Frontal cortex (tissue), 2 donors: ENCODE data around the genes TRH and NUDT16.

DNA sequence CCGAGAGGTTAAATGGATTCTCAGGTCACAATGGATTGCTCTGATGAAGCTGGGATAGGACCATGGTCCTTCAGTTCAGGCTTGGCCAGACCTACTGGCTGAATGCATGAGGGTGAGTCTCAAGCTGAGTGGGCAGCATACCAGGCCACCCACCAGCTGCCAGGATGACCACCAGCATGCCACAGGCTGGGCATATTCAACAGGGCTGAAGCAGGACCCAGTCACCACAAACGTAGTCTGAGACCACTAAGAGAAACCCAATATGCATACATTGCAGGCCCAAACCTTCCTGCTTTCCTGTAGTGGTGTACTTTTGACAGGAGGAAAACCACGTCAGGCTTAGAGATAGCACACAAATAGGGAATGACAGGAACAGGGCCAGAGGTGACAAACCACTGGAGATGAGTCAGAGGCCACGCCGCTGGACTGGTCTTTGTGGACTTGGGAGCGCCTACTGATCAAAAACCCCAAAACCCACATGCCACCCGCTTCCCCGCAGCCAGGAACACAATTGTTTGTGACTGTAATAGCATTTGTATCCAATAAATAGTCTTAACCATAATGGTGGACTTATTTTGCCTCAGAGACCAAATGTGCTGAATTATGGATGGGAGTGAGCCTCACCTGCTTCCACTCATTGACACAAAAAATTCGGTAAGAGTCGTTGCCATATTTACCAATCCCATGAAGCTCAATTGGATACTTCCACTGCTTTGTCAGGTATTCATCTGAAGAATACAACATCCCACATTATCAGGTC is 3.6 kb upstream of the EFCAB12 start:
- RAMPAGE, long total RNA = no peak

DNA sequence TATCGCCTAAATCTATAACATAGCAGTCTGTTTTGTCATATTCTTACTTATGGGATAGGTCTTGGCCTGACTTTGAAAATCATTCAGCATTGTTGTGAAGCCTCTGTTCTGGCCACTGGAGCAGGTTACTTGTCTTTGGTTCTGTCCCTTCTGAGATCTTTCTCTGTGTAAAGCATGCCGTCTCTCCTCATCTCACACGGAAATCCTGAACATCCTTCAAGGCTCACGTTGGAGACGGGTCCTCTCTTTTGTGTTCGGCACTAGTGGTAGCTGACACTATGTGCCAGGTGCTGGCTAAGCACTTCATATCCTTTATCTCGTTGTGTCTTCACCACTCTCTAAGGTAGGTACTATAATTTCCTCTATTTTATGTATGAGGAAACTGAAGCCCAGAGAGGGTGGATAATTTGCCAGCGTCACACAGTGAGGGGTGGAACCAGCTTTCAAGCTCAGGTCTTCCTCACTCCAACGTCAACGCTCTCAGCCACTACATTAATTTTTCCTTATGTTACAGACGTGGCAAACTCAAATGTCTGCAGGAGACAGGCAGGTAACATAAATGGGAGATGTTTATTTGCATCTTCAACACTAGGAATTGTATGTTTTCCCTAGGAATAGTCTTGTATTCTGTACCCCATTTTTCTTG is 1.2 kb downstream of the IFT122 start:
- RAMPAGE, long total RNA = no peak

DNA sequence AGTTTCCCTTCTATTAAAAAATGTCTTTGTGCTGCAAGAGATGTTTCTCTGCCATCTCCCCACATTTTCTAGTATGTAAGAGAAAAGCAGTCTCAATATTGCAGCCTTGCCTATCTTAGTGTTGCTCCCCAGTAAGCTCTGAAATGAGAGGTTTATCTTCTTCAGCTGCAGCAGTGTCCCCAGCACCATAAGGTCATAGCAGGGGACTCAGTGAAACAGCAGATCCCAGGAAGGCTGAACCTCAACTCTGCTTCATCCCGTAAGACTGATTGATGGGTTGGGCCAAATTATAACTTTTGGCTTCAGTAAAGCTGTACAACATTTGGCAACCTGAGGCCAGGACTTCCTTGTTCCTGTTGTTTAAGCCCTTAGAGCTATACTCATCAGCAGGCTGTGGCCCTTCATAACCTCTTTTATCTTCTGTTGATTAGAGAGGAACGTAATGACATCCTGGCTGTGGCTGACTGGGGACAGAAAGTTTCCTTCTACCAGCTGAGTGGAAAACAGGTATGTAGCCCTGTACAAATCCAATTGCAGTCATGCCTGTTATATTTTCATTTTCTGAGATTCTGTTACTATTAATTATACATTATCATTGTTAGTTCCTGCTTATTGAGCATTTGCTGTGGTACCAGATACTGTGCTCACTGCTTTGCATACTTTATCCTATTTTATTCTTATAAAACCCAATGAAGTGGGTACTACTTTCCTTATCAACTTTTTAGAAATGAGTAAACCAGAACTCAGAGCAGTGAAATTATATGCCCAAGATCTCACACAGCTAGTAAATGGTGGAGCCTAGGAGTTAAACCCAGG is 29.1 kb downstream of the IFT122 start:
- RAMPAGE, long total RNA = no peak

DNA sequence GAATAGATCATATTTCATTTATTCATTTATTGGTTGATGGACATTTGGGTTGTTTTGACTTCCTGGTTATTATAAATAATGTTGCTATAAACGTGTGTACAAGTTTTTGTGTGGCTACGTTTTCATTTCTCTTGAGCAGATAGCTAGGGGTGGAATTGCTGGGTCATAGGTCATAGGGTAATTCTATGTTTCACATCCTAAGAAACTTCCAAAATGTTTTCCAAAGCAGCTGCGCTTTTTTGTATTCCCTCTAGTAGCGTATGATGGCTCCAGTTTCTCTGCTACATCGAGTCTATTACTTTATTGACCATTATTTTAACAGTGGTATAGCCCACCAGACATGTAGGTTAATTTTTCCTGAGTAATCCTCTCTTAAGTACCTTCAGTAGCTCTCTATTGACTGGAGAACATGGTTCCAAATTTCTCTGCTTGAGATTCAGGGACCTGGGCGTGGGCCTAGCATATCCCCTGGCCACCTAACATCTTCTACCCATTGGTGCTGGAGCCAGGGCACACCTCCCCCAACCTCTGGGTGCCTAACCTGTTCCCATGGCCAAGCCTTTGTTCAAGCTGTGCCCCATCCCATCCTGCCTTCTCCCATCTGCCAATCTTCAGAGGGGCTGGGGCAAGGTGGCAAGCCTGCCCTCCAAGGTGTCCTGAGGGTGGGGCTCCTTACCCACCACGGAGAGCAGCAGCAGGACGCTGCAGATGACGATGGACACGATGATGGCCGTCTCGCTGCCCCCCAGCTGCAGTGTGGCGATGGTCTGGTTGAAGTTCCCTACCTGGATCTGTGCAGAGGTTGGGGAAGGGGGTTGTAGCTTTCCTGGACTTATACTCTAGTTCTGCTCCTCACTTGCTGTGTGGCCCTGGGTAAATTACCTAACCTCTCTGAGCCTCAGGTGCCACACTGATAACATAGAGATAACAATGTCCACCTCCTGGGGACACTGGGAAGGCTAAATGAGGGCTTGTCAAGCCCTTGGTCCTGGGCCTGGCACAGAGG is 26.5 kb downstream of the H1-8 start:
- RAMPAGE, long total RNA = no peak

- RAMPAGE, long total RNA = no peak
Observed at GRCh38 chr3:129605385-129606097, 935 bp downstream of the PLXND1 start.

GRCh38 chr3:129623422-129624192 is 17.1 kb upstream of the PLXND1 start:
- RAMPAGE, long total RNA = no peak

DNA sequence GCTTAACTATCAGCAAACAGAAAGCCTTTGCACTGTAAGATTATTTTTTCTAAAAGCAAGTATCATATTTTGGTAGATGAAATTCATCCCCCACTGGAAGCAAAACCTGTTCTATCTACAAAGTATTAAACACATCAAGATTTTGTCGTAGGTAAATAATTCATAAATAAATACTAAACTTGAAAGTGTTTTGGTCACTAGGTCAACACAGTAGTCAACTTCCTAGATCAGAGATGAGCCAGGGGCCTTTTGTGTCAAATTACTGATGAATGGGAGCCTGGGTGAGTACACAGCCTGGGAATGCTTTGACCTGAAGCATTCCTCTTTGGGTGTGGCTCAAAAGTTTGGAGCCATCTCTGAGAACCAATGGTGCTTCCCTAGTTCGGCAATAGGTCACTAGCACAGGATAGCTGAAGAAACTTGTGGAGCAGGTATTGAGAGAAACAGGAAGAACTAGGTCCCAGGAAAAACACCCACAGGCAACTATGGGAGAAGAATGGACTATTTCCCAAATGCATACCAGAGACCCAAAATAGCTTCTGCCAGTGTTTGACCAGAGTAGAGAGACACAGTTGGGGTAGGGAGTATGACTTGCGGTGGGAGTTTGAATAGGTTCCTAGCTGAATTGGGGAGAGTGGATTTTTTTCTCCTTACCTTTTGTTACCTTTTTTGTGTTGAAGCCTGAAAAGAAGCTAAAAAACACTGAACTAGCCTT is 56.6 kb upstream of the PLXND1 start:
- RAMPAGE, long total RNA = no peak

DNA sequence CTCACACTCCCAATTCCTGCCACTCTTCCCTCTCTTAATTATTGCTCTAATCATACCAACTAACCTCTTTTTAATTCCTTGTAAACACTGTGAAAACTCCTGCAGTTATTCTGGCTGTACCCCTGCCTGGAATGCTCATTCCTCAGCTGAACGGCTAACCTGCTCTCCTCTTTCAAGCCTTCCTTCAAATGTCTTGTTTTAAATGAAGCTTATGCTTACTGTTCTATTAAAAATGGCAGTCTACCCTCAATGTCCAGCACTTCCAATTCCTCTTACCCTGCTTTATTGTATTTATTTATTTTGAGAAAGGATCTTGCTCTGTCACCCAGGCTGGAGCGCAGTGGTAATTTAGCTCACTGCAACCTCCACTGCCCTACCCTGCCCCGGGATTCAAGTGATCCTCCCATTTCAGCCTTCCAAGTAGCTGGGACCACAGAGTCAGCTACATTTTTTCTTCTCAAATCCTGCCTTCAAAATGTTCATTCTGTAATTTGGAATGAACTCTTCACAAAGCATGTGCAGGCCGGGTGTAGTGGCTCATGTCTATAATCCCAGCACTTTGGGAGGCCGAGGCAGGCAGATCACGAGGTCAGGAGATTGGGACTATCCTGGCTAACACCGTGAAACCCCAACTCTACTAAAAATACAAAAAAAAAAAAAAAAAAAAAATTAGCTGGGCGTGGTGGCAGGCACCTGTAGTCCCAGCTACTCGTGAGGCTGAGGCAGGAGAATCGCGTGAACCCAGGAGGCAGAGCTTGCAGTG is 114.8 kb upstream of the PLXND1 start:
- RAMPAGE, long total RNA = no peak

DNA sequence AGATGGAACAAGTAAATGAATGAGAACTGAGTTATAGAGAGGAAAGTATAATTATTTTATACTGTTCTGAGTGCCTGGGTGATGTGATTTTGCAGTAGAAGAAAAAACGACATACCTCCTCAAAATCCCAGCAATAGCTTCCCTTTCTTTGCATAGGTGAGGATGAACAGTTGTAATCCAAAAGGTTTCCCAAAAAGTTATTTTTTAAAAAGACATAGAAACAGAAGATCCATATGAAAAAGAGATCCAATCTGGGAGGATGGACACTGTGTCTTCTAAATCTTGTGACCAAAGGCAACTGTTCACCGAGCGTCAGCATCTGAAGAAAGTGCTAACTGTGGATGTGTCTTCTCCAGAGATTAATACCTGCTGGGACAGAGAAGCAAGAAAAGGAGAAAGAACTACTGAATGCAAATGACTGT is 13.3 kb downstream of the TMCC1 start:
- RAMPAGE, long total RNA = no peak

DNA sequence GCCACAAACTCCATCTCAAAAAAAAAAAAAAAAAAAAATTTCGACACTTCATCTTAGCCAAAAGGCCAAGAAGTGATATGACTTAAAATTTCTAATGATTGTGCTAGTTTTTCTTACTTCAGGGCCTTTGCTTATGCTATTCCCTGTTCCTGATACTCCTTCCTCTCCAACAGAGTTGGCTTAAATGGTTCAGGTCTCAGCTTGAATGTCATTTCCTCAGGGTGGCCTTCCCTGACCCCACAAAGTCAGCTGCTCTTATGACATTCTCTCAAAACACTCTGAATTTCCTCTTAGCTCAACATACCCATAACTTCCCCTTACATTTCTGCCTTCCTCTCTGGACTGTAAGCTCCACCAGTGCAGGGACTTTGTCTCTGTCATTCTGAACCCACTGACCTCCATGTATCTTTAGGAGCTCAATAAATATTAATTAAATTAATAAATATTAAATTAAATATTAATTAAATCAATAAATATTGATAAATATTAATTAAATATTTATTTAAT is 17.7 kb upstream of the TMCC1 start:
- RAMPAGE, long total RNA = no peak

DNA sequence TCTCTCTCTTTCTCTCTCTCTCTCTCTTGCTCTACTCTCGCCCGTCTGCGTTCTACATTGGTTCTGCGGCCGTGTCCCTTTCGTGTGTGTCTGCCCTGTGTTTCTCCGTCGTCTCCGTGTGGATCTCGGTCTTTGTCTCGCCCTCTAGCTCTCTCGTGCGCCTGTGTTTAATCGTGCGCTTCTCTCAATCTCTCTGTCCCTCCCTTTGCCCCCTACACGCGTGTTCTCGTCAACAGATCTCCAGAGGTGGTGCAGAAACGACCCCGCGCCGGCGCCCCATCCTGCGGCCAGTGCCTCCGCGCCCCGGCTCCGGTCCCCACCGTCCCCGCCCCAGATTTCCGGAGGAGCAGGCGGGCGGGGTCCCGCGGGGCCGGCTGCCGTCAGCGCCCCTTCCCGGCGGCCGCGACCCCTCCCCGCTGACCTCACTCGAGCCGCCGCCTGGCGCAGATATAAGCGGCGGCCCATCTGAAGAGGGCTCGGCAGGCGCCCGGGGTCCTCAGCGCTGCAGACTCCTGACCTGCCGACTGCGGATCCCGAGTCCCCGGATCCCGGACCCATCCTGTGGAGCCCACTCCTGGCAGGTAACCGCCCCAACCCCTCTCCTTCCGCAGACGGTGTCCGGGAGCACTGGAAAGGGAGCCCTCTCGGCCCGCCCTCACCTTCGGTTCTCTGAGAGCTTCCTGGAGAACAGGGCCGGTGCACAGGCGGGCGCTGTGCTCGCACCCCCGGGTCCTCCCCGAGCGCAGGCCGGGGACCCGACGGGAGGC is at the start of gene TRH:
Gene TRH, plus strand, starts transcription at position 478 of the 767 bp plus-strand sequence.
- RAMPAGE, long total RNA = no peak

- RAMPAGE, long total RNA = no peak
Observed at GRCh38 chr3:130122770-130123263, 41.2 kb downstream of the ALG1L2 start.

- RAMPAGE, long total RNA = no peak
Observed at GRCh38 chr3:130814040-130814404, 67.4 kb upstream of the PIK3R4 start.

DNA sequence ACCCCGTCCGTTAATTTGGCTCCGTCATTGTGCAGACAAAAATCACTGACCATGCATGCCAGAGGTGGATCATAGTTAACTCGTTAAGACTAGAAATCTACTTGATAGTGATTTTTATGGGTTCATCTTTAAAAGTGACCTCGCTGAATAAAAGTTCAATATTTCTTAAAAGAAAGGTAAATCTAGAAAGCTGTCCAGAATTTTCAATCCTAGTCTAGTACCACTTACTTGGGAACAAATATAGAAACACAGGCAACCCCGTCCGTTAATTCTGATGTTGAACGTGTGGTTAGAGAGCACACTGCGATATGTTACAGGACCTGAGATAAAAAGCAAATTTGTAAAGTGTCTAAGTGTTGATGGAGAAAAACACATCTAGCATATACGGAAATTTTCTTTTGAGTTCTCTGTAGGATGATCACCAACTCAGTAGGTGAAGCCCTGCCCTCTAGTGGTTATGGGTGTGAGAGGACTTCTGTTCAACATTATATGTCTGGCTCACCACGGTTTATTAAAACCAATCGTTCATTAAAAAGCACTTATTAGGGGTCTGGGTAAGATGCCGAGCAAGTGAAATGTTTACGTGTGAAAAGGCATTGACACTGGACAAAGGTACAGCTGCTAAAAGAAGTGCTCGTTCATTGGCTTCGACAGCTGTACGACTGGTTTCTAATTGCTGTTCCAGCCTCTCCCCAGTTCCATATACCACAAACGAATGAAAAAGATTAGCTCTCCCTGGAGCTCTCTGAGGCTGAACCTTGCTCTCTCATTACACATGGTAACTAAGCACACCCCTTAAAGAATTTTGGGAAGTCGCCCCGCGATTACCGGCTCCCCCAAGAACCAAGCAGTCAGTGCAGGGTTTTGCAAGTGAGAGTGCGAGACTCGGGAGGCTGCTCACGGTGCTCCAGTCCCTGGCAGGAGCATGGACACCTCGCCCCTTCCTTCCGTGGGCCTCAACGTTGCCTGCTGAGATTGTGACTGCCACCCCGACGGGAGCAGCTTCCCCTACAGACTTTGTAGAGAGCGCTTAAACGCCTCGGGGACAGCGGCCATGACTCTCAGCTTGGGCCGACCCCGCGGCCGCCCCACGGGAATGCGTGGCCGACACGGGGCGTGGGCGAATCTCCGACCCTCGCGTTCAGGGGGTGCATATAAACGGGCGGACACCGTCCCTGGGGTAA is 864 bp upstream of the ATP2C1 start:
- RAMPAGE, long total RNA = no peak

GRCh38 chr3:130960094-130961128 is 66.2 kb downstream of the ASTE1 start:
- RAMPAGE, long total RNA = no peak

DNA sequence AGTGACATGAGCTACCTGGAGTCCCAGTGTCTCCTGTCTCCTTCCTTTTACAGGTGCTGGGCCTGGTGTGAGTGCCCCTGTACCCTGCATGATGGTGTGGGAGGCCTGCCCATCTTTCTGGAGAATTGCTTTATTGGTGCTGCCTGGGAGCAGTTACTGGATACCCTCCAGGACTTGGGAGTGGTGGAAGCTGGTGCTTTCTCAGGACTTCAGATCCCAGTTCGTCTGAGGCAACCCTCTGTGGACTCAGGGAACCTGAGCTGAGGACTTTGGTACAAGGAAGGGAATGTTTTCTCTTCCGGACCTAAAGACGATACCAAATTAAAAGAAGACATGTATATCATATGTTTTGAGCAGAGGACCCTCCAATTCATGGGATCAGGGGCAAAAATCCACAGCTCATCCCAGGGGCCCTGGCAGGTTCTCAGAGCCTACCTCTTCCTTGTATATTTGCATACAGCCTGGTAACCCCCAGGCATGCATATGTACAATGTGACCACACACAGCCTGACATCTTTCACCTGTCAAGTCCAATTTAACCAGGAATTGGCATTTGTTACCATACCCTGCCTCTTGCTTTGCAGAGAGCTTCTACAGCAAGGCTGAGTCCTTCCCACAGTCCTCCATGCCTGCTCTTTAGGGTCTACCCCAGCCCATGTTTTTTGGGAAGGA is 18.1 kb upstream of the NUDT16 start:
- RAMPAGE, long total RNA = no peak

DNA sequence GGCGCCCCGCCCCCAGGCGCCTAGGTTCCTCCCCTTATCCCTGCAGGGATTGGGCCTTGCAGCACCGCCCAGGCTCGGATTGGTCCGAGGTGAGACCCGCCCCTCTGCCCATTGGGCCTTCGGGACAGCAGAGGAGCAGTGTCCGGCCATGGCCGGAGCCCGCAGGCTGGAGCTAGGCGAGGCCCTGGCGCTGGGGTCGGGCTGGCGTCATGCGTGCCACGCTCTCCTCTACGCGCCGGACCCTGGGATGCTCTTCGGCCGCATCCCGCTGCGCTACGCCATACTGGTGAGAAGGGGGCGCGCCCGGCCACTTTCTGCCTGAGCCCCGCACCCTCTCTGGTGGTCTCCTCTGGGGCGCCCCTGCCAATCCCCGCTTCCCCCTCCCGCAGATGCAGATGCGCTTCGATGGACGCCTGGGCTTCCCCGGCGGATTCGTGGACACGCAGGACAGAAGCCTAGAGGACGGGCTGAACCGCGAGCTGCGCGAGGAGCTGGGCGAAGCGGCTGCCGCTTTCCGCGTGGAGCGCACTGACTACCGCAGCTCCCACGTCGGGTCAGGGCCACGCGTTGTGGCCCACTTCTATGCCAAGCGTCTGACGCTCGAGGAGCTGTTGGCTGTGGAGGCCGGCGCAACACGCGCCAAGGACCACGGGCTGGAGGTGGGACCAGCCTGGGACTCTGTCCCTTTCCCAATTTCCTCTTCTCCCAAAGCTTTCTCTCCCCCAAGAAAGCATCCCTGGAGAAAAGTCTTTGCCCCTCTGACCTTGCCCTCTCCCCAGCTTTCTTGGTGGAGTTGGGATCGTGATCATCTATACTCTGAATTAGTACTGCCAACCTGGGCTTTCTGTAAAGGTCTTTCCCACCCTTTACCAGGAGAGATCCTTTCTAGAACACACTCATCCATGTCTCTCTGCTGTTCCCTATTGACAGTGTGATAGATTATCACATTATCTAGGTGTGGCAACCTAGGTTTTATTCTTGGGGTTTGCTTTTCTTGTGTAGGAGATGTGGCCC is at the start of gene NUDT16:
Gene NUDT16, plus strand, starts transcription at position 118 of the 1,014 bp plus-strand sequence.
- RAMPAGE, long total RNA = no peak

- RAMPAGE, long total RNA = no peak
Observed at GRCh38 chr3:131491077-131491670, 11.6 kb downstream of the MRPL3 start.

DNA sequence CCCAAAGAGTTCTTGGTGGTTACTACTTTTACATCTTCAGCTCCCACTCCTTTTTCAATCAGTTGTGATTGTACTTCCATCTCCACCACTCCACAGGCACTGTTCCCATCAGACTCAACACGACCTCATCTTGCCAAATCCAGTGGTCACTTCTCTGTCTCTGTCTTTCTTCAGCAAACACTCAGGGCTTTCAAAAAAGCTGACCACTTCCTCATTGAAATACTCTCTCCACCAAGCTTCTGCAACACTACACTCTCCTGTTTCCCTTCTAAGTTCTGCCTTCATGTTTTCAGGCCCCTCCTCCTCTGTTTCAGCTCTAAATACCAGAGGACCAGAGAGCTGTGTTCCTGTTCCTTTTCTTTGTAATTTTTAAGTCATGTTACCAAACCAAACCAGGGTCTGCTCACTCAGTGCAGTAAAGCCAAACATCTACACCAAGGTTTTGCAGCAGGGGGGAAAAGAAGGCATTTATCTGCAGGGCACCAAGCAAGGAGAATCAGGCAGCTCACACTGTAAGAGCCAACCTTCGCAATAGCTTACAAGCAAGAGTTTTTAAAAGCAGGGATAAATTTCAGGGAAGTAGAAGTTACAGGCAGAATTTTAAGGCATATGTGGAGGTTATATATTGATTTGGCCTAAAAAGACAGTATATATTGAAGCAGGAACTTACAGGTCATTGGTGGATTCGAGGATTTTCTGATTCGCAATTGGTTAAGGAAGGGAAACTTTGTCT is 33.7 kb upstream of the ACP3 start:
- RAMPAGE, long total RNA = no peak

GRCh38 chr3:132718612-132719351 is 3.4 kb downstream of the NPHP3 start:
- RAMPAGE, long total RNA = no peak